Heart (tissue), 3 donors: ENCODE results near the genes FAM168B, POTEE and ZRANB3.

DNA sequence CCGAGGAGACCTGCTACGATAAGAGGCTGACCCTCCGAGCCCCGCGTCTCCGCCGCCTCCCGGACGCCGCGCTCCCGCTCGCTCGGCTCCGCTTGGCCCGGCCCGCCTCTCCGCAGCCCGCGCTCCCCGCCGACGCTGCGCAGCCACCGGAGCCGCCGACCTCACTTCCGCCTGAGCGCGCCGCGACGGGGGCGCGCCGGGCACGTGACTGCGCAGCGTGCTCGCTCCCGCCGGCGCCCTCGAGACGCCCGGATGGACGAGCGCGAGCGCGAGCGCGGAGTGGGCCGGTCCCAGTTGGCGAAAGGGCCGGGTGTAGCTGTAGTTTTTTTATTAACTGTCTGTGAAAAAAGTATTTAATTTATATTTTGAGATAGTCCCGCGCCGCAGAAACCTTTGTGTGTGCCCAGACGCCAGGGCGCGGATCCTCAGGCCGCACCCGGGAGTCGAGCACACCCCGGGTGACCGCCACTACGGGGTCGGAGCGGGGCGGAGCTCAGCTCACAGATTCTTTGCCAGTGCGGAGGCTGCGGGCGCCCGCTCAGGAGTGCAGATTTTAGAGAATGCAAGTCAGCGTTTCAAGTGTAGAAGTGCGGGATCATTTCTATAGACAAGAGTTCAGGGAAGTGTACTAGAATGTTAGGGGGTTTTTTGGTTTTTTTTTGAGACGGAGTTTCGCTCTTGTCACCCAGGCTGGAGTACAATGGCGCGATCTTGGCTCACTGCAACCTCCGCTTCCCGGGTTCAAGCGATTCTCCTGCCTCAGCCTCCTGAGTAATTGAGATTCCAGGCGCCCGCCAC, at the start of gene FAM168B:
Gene FAM168B (minus strand): TSS at position 160 of the 798 bp plus-strand sequence.
- RAMPAGE, long total RNA, 2 experiments, result start-site peak on the plus strand in 1 of 2 experiments, centred at position 242 of the sequence, 38 reads per replicate

- RAMPAGE, long total RNA, 2 experiments, result no peak in any of the 2 experiments
Measured at GRCh38 chr2:131208841-131210021, at the start of gene POTEE. POTEE (plus strand) TSS chr2:131209536.

DNA sequence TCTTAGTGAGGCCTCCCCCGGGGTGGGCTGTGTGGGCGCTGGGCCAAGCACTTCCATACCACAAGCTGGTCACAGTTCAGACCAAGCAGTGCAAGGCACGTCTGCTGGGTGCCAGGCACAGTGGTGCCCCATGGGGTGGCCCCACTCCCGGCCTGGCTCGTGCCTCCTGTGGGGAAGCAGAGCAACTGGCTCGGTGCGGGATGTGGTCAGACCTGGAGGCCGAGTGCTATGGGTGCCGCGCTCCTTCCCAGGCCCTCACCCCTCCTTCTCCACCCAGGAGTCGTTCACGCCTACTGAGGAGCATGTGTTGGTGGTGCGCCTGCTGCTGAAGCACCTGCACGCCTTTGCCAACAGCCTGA, 12.4 kb upstream of the CCDC74A start:
- RAMPAGE, long total RNA, 2 experiments, result no peak in any of the 2 experiments

GRCh38 chr2:131542881-131543438, 15.3 kb downstream of the CCDC74A start:
- RAMPAGE, long total RNA, 2 experiments, result no peak in any of the 2 experiments

DNA sequence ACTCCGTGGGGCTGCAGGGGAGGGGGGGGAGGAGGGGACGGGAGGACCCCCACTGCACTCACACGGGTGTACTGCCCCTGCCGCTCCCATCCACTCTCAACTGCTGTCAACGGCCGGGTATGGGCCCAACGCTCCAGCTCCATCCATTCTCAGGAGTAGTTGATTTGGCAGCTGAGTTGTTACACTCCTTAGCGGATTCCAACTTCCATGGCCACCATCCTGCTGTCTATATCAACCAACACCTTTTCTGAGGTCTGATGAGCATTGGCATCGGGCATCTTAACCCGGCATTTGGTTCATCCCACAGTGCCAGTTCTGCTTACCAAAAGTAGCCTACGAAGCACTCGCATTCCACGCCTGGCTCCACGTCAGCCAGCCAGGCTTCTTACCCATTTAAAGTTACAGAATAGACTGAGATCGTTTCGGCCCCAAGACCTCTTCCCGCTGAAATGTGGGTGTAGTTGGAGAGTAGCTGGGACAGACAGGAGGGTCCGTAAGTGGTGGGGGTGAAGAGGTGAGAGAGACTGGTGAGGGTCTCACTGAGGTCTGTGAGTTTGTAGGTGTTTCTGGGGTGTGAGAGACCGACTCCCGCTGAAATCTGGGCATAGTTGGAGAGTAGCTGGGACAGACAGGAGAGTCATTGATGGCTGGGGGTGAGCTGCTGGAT, 119.6 kb upstream of the ANKRD30BL start:
- RAMPAGE, long total RNA, 2 experiments, result no peak in any of the 2 experiments

- RAMPAGE, long total RNA, 2 experiments, result no peak in any of the 2 experiments
Measured at GRCh38 chr2:132304533-132305067, 112.0 kb upstream of the GPR39 start.

DNA sequence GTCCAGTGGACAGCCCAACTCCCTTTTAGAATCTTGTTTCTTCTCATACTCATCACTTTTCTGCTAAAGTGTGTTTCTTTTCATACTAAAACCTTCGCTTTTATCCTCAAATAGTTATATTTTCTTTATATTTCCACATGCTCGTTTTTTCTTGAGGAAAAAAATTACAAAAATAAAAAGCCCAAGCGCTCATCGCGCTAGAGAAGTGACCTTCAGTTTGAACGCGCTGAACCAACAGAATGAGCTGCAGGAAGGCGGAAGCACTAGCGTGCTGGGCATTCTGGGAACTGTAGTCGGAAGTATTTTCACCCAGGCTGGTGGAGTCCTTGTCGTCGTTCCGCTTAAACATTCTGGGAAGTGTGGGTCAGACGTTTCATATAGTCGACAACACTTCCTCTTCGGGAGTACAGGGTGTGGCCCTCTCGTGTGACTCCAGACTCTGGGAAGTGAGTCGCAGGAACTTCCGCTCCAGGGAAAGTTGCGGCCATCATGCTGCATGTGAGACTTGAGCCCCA, 84.3 kb upstream of the GPR39 start:
- RAMPAGE, long total RNA, 2 experiments, result no peak in any of the 2 experiments

- RAMPAGE, long total RNA, 2 experiments, result no peak in any of the 2 experiments
Measured at GRCh38 chr2:132803986-132804453, 134.0 kb upstream of the LYPD1 start.

GRCh38 chr2:134203999-134204572, 49.8 kb upstream of the MGAT5 start:
- RAMPAGE, long total RNA, 2 experiments, result no peak in any of the 2 experiments

DNA sequence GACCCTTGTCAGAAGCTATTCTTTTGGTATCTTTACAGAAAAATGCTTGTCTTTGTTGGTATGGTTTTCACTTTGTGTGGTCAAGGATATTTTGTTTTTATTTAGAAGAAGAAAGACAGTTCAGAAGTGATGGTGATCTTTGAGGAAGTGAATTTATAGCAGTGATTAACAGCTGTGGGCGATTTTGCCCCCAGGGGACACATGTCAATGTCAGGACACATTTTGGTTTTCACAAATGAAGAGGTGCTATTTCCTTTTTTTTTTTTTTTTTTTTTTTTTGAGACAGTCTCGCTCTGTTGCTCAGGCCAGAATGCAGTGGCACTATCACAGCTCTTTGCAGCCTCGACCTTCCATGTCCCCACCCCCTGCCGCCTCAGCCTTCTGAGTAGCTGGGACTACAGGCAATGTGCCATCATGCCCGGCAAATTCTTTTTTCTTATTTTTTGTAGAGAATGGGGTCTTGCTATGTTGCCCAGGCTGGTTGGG, 21.5 kb downstream of the MGAT5 start:
- RAMPAGE, long total RNA, 2 experiments, result no peak in any of the 2 experiments

DNA sequence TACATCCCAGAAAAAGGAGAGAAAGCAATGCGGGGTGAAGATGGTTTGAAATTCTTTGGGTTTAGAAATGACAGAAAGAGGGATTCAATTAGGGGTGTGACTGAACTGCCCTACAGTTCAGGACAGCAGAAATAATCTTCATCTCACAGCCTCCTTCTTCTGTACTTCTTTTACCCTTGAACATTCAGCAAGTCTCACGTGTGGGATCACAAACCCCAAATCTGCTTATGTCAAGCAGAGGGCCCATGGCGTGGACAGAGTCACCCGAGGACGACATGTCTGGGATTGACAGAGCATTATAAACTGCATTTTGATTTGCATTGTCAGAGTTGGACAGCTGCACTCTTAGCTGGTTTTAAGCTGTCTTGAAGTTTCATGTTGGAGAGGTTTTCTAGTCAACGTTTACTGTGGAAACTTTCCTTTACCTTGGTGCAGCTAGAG, 26.3 kb downstream of the MGAT5 start:
- RAMPAGE, long total RNA, 2 experiments, result no peak in any of the 2 experiments

DNA sequence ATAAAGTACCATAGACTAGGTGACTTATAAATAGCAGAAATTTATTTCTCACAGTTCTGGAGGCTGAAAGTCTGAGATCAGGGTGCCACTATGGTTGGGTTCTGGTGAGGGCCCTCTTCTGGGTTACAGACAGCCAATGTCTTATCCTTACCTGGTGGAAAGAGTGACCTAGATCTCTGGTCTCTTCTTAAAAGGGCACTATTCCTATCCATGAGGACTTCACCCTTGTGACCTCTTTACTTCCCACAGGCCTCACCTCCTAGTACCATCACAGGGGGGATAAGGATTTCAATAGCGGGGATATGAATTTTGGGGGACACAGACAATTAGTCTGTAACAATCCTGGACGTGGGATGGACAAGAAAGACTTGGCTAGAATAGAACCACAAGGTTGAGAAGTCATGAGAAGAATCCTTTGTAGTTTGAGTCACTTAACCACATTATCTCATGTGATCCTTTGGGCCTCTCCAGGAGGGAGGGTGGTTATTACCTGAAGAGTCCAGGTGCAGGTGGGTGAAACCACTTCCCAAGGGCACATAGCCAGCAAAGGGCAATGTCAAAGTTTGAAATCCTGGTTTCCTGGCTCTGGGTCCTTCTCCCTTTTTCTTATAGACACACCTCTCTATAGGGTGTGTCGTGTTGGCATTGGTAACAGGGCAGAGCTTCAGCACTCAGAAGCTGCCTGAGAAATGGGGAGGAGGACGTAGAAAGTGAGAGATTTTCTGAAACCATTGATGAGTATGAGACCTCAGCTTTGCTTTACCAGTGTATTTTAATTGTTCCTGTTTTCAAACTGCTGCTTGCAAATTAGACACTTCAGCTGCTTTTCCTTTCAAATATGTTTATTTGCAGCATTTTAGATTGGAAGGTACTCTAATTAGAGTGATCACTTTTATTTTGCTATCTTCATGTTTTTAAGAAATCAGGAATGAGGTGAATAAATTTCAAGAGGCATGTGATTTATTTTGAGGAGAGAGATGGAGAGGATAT, 137.8 kb downstream of the MGAT5 start:
- RAMPAGE, long total RNA, 2 experiments, result no peak in any of the 2 experiments

DNA sequence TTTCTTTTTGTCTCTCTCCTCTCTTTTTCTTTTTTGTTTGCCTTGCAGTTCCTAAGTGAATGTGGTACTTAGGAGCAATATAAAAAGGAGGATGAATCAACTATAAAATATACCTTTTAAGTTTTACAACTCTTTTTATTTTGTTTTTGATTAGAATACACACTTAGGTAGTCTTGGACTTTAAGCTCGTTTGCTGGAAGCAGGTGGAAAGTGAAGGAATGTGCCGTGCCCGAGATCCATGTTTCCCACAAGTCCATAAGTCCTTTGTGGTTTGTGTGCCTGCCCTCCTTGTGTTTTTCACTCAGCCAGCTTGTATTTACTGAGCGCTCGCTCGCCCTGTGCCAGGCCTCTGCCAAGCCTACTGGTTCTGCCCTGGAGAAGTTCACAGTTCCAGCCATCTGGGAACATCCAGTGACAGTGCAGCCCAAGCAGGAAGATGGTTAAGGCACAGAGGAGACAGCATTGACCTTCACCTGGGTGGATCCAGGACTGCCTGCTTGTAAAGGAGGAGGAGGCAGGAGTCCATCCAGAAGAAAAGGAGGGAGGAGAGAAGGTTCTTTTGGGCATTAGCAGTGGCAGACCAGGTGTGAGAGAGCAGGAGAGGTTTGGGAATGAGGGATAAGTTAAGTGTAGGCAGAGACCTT, 142.7 kb downstream of the MGAT5 start:
- RAMPAGE, long total RNA, 2 experiments, result no peak in any of the 2 experiments

DNA sequence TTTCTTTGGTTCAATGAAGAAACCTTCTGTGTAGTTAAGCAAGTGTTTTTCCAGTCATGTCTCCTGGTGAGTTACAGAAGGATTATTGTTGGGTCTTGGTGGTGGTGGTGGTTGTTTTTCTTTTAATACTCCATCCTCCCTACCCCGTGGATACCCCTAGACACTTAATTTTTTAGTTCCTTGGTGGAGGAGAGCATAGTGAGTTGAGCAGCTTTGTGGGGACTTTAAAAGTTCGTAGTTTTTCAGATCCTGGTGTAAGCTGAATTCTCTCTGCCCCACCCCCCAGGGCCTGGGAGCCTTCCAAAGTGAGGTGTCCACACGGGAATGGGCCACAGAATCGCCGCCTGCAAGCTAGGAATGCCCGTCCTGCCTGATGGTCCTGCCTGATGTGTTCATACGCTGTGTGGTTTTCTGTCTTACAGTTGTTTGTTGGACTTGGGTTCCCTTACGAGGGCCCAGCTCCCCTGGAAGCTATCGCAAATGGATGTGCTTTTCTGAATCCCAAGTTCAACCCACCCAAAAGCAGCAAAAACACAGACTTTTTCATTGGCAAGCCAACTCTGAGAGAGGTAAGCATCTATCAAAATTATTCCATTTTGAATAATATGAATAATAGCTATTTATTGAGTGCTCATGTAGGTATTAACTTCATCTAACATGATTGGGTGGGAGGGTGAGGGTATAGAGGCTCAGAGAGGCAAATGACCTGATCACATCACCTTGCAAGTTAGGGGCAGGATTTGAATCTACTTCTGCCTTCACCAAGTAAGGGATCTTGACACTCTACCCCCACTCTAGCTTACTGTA, 158.8 kb downstream of the MGAT5 start:
- RAMPAGE, long total RNA, 2 experiments, result no peak in any of the 2 experiments

DNA sequence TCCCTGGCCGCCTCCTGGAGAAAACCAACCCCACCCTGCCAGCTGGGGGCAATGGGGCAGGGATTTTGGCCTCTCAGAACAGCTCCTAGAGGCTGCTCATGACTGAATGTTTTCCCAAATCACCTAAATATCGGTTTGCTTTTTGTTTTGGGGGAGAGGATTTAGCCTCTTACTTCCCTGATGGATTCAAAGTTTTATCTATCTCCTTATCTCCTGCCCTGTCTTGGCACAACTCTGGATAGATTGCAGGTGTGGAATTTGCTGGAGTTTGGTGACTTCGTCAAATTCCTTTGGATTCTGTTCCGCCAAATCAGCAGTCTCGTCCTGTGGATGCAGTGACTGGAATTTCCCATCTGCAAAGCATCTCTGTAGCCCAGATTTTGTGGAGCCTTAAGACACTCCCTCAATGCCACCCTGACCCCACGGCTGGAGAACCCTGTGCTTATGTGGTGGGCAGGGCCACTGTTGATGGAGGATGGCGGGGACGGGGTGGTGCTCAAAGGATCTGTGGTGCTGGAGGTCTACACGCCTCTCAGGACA, 199.9 kb downstream of the MGAT5 start:
- RAMPAGE, long total RNA, 2 experiments, result no peak in any of the 2 experiments

GRCh38 chr2:134839719-134840052, 1.3 kb downstream of the ACMSD start:
- RAMPAGE, long total RNA, 2 experiments, result no peak in any of the 2 experiments

DNA sequence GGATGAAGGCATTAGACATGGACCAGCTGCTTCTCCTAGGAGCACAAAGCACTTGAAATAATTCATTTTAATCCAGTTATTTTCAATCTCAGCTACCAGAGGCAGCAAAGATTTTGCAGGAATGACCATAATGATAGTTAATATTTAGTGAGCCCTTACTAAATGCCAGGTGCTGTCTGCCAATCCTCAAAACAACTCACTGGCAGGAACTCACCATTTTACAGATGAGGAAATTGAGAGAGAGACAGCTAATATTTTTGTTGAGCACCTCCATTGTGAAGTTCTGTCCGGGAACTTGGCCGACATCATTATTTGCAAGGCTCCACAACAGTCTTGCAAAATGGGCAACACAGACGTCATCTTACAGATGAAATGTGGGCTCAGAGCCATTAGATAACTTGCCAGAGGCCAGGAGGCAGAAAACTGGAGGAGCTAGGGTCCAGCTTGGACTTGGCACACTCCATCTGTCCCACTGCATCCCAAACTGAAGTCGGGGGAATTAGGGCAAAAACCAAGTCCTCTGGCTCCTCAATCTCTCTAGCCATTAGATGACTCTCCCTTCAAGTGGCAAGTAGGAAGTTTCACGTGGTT, 31.9 kb downstream of the ACMSD start:
- RAMPAGE, long total RNA, 2 experiments, result no peak in any of the 2 experiments

- RAMPAGE, long total RNA, 2 experiments, result no peak in any of the 2 experiments
Measured at GRCh38 chr2:134933014-134933699, 14.5 kb downstream of the CCNT2 start.

- RAMPAGE, long total RNA, 2 experiments, result start-site peak on the minus strand in 2 of 2 experiments, at chr2:135530550-135531221 at its widest, 10 to 40 reads per replicate
Measured at GRCh38 chr2:135530367-135531337, at the start of gene ZRANB3. ZRANB3 (minus strand) TSS chr2:135531218.

GRCh38 chr2:135960973-135961245, 24.5 kb downstream of the DARS1 start:
- RAMPAGE, long total RNA, 2 experiments, result no peak in any of the 2 experiments